Transverse colon (tissue), 4 donors: ENCODE measurements around a stretch of chr16.

DNA sequence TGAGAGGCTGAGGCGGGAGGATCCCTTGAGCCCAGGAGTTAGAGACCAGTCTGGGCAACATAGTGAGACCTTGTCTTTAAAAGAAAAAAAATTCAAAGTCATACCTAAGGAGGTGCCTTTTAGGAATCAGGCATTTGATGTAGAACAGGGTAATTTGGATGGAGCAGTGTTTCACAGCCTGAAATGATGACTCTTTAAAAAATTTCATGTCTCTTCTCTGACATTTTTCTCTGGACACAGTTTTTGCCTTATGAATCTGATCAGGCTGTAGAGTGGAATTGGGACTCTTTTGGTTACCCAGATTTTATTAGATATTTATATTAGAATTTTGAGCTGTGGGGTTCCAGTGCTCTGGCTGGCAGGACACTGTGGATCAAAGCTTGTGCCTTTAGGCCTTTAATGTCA, 14.2 kb downstream of the SF3B3 start:
- PRO-cap: no peak
- RAMPAGE, long total RNA, 4 experiments: no peak in any of the 4 experiments

- PRO-cap: no peak
- RAMPAGE, long total RNA, 4 experiments: start-site peak on the plus strand in 1 of 4 experiments, at chr16:70571665-70571807 at its widest, 14 reads per replicate
These were observed 48.2 kb downstream of the SF3B3 start for GRCh38 chr16:70571637-70572460.

DNA sequence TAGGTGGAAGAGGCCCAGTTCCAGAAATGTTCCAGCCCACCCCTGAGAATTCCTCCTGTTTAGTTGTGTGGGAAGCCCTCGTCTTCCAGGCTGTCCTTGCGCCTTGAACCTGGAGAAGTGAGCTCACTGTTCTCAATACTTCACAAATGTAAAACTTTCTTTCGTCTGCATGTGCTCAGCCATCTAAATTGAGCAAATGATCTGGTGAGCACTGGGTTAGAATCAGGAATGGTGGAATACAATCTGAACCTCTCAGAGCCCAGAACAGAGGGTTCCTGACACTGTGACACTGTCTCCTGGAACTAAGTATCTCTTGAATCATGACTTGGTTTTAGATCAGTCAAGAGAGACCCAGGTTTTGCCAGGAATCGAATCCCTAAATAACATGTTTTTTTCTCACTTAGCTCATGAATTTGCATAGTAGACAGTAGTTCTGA, 49.2 kb downstream of the SF3B3 start:
- PRO-cap: no peak
- RAMPAGE, long total RNA, 4 experiments: no peak in any of the 4 experiments

- PRO-cap: no peak
- RAMPAGE, long total RNA, 4 experiments: no peak in any of the 4 experiments
These were observed 17.8 kb downstream of the IL34 start for GRCh38 chr16:70664101-70664612.

DNA sequence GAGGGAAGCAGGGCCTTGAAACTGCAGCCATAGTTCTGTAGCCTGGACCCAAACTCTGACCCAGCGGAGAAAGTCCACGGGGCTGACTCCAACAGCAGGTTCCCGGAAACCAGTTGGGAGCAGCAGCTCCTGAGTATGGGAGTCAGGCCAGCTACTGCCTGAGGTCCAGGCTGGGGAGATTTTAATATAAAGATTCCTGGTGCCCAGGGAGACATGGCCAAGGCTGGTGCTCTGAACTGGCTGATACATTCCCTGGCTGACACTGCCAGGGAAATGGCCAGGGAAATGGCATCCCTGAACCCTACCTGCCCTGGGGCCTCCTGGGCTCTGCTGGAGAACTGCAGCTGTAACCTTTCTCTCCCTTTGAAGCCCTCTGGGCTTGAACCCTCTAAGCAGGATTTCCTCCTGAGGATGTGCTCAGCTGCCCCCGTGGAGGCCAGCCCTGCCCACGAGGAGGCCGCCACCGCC, 23.8 kb upstream of the MTSS2 start:
- PRO-cap: no peak
- RAMPAGE, long total RNA, 4 experiments: no peak in any of the 4 experiments

DNA sequence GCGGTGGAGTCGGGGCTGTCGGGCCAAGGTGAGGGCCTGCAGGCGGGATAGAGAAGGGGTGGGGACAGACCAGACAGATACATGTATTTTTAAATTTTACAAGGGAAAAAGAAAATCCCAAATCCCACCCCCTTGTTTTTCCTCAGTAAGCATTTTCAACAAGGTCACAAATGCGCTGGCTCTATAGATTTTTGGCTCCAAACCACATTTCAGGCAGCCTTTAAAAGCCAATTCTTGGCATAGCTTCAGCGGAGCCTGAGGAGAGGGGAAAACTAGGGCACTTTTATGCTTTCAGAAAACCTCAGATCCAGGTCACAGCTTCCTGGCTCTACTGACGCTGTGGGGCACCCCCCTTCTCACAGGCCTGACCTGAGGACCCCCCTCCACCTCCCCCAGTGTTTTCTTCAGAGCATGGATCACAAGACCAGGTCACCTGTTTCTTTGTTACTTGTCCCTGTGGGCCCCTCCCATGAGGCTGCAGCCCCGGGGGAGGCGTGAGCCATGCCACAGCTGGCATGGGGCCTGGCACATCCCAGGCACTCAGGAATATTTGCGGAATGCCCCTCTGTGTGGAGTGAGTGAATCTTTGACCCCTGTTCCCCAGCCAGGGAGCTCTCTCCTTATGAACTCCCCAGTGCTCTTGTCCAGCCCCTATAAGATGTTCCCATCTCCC, 30.0 kb upstream of the MTSS2 start:
- PRO-cap: no peak
- RAMPAGE, long total RNA, 4 experiments: no peak in any of the 4 experiments

DNA sequence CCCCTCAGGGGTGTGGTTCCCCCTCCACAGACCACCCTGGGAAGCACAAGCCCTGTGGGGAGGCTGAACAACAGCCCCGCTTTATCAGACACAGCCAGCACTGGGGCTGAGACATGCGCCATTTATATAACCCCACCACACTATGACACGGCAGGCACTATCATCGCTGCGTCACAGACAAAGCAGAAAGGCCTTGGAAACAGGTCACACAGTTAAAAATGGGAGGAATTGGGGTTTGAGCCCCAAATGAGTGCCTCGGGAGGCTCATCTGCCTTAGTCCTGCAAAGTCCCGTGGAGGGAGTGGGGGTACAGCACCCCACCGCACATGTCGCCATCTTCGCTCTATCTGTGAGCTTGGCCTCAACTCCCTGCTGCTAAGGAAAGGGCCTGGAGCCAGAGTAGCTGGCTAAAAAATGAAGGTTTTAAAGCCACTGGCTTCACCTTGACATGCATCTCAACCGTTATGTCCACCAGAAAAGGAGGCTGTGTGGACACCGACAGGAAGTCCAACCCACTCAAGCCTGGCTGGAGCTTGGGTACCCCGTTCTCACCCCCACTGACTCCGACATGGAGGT, 40.6 kb upstream of the MTSS2 start:
- PRO-cap: no peak
- RAMPAGE, long total RNA, 4 experiments: no peak in any of the 4 experiments

- PRO-cap: no peak
- RAMPAGE, long total RNA, 4 experiments: no peak in any of the 4 experiments
These were observed 55.3 kb downstream of the VAC14 start for GRCh38 chr16:70745622-70746083.

DNA sequence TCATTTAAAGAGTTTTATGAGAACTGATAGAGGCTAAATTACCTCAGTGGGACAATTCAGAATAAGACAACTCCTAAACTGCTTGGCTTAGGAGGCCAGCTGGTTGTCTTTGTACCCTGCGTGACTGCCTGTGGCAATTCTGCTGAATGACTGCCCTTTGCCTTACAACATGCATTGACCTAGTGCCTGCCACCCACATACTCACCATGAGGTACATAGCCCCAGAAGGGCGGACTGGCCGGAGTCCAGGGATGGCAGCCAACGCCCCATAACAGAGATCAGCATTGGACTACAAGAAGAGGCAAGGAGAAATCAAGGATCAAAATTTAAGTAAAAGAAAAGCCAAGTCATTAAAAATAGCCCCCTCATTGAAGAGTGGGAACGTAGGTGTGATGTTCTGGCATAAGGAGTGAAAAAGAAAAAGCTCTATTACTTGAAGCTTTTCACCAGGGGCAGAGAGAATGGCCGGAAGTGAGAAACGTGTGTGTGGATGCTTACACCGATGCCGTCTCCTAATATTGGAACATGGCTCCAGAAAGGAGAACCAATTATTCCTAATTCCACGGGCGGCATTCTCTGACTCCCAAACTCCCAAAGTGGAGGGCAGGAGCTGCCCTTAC, 7.1 kb downstream of the TAT start:
- PRO-cap: bidirectional peak, plus-strand start at position 243 of the sequence, minus-strand start at position 152 of the sequence
- RAMPAGE, long total RNA, 4 experiments: no peak in any of the 4 experiments

DNA sequence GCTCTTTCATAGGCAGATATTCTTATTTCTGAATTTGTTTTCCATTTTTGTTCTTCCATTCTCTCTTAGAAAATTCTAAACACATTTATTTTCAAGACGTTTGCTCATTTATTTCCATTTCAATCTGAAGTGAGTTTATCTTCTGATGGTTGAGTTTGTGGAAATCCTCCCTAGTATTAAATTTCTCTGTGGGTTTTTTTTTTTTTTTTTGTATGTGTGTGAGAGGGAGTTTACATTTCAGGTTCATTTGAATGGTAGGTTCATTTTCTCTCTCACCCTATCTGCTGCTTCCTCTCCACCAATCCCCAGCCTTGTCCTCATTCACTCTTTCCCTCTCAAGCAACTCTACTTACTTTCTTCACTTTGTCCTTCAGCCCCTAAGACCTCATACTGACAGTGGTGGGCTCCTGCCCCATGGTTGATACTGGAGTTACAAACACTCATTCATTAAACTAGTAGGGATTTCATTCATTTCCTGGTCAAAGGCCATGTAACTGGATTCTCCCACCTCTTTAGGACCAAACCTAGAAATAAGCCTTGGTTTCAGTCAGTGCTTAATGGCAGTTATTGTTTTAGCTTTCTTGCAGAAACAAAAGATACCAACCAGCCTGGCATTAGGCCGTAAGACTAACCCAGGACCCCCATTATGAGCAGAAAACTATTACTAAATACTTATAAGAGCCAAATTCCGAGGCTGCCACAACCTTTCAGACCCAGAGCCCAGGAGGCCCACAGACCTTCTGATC, 35.9 kb downstream of the PHLPP2 start:
- PRO-cap: no peak
- RAMPAGE, long total RNA, 4 experiments: start-site peak on the minus strand in 2 of 4 experiments, centred at positions 212 to 405 of the sequence, 5 to 11 reads per replicate

DNA sequence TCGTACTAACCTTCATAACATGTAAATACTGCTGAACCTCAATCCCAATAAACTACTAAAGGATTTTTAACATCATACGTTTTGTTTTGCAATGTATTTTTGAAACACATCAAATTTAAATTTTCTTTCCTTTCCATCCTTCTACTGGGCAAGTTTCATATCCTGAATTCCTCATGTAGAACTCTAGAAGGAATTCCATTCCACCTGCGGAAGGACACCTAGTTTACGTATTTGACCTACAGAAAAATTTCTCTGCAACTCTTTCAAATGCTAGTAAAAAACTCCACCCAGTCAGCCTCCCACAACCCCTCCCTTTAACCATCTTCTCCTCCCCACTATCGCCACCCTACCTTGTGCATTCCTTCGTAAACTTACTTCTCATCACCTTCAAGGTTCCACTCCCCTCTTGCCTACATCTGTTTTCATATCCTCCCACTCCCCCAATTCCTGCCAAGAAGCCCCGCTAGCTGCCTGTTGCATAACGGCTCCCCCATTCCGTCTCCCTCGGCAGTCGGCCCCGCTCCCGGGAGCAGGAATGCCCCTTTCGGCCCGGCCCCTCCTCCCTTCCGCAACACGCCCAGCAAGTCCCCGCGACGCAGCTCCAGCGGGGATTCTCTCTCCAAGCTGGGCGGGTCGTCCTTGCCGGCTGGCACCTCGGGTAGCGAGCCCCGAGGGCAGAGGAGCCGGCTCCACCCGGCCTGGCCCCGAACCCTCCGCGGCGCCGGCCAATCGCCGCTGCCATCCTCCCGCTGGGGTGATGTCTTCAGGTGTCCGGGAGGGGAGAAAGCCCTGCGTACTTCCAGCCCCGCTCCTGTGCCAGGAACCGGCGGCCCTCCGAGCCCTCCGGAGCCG, 1.7 kb downstream of the PHLPP2 start:
- PRO-cap: bidirectional peak, plus-strand start at position 358 of the sequence, minus-strand start at position 254 of the sequence; bidirectional peak, plus-strand start at position 766 of the sequence, minus-strand start at position 537 of the sequence
- RAMPAGE, long total RNA, 4 experiments: start-site peak on the minus strand in 2 of 4 experiments, centred at positions 609 to 708 of the sequence, 11 to 30 reads per replicate

DNA sequence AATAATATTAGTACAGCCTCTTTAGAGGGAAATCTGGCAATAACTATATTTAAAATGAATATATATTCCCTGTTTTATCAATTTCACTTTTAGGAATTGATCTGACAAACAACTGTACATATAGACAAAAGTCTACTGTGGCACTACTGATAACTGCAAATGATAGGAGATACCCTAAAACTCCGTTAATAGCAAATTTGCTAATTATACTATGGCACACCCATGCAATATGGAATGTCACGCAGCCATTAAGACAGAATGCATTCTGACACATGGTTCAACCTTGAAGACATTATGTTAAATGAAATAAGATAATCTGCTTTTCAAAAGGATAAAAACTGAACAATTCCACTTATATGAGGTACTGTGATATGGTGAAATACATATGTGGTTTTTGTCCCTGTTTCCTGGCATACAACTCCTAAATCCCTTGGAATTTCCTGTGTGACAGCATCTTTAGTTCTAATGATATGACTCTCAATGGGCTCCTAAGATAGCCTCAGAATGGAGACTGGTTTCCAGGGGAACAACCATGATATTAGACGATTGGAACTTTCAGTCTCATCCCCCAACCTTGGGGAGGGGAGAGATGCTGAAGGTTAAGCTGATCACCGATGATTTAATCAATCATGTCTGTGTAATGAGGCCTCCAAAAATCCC, 37.6 kb upstream of the PHLPP2 start:
- PRO-cap: no peak
- RAMPAGE, long total RNA, 4 experiments: no peak in any of the 4 experiments

GRCh38 chr16:71778572-71779071, 30.0 kb downstream of the AP1G1 start:
- PRO-cap: no peak
- RAMPAGE, long total RNA, 4 experiments: no peak in any of the 4 experiments

DNA sequence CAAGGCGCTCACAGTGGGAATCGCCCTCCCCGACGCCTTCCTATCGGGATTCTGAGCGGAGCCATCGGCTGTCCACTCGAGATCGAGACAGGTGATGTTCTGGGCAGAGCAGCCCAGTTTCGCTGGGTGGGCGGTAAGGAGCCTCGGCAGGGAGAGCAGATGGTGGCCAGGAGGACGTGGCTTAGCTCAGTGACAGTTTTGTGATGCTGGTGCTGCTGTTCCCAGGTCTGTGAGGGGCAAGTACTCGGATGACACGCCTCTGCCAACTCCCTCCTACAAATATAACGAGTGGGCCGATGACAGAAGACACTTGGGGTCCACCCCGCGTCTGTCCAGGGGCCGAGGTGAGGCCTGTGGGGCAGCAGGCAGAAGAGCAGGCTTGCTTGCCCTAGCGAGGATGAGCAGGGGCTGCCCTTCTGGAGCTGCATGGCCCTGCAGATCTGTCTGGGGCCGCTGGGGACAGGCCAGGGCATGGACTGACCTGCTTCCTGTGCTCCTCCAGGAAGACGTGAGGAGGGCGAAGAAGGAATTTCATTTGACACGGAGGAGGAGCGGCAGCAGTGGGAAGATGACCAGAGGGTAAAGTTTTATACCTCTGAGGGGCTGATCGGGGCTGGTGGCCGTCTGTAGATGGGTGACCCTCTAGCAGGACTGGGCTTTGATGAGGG, 5.2 kb downstream of the DHX38 start:
- PRO-cap: no peak
- RAMPAGE, long total RNA, 4 experiments: start-site peak on the plus strand in 2 of 4 experiments, centred at positions 287 to 316 of the sequence, 16 to 18 reads per replicate

DNA sequence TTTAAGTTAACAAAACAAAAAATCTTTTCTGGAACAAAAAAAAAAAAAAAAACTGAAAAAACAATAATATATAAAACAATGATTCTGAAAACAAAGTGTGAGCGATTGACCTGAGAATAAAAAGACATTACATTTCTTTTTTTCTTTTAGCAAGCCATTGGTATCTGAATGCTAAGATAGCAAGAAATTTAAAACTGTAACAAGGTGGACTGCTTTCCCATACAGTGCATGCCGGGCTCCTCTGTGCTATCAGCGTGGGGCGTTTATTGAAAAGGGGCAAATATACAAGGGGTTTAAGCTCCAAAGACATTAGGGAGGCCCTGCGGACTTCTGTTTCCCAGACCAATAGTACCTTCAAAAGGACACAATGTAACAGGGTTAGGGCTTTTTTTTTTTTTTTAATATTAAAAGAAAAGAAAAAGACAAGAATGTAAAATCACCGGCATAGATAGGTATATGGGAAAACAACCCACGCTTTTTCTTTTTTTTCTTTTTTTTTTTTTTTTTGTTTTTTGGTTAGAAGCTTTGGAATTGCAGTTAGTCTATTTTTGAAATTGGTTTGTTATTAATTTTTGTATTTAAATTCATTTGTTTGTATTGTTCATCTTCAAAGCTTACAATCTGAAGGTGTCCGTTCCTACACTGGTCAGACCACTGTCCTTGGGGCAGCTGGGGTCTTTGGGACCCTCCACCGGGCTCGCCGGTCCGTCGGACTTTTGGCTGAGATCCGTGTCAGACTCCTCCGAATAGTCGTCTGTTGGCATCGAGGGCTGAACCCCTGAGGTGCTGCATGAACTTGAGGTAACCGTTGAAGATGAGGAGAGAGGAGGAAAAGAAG, 261.2 kb downstream of the ZFHX3 start:
- PRO-cap: no peak
- RAMPAGE, long total RNA, 4 experiments: start-site peak on the plus strand in 1 of 4 experiments, centred at position 639 of the sequence, 8 reads per replicate

DNA sequence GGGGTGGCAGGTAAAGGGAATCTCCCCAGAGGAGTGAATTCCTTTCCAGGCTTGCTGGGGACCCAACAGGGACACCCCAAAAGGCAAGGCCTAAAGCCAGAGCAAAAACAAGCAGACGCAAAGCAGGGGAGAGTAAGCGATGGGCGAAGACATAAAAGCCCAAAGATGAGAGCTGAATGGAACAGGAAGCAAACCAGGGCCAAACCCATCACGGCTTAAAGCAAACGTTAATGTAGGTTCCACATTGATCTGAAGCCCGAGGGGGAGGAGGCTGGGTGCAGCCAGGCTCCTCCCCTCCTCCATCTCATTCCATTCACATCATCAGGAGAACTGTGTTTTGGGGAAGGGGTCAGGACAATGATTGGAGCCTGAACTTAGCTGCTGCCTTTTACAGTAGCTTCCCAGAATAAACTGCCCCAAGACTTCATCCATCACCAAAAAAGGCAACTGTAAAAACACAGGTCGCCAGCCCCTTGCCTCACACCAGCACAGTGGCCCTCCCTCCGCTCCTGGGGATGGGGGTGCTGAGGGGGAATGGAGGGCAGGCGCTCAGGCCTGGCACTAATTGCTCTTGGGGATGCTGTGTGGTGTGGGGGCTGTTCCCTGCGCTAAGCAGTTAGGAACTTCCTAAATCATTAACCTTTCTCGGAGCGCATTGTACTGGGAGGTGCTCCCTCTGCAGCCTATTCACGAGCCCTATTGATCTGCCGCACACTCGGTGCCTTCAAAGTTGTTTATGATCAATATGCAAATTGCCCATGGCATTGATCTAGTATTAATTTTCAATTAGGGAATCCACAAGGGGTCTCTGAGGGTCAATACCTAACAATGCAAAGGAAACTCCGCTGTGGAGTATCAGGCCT, 200.1 kb downstream of the ZFHX3 start:
- PRO-cap: no peak
- RAMPAGE, long total RNA, 4 experiments: no peak in any of the 4 experiments

GRCh38 chr16:72853433-72854024, 194.4 kb downstream of the ZFHX3 start:
- PRO-cap: no peak
- RAMPAGE, long total RNA, 4 experiments: no peak in any of the 4 experiments

DNA sequence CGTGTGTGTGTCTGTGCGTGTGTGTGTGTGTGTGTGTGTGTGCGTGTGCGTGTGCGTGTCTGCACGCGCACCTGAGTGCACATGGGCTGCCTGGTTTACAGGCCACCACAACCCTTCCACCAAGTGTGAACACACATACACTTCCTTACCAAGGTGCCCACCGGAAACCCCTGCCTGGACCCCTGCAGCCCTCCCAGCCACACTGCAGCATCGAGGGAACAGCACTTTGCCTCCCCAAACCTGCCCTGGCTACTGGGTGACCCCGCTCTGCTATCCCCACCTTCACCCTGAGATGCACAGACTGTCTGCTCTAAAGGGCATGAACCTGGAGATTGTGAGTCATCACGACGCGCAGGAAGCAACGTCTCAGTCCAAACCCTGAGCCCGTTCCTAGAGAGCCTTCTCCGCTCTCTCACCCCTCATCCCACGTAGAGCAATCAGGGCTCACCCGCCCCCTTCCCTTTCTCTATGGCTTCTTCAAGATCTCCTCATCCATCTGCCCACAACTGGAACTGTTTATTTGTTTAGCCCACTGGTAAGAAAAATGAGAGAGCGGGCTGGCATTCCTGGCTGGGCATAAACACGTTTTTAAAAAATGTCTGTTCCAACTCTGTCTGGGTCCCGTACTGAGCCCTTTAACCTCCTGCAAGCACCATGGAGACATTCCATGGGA, 28.5 kb downstream of the ZFHX3 start:
- PRO-cap: no peak
- RAMPAGE, long total RNA, 4 experiments: no peak in any of the 4 experiments

DNA sequence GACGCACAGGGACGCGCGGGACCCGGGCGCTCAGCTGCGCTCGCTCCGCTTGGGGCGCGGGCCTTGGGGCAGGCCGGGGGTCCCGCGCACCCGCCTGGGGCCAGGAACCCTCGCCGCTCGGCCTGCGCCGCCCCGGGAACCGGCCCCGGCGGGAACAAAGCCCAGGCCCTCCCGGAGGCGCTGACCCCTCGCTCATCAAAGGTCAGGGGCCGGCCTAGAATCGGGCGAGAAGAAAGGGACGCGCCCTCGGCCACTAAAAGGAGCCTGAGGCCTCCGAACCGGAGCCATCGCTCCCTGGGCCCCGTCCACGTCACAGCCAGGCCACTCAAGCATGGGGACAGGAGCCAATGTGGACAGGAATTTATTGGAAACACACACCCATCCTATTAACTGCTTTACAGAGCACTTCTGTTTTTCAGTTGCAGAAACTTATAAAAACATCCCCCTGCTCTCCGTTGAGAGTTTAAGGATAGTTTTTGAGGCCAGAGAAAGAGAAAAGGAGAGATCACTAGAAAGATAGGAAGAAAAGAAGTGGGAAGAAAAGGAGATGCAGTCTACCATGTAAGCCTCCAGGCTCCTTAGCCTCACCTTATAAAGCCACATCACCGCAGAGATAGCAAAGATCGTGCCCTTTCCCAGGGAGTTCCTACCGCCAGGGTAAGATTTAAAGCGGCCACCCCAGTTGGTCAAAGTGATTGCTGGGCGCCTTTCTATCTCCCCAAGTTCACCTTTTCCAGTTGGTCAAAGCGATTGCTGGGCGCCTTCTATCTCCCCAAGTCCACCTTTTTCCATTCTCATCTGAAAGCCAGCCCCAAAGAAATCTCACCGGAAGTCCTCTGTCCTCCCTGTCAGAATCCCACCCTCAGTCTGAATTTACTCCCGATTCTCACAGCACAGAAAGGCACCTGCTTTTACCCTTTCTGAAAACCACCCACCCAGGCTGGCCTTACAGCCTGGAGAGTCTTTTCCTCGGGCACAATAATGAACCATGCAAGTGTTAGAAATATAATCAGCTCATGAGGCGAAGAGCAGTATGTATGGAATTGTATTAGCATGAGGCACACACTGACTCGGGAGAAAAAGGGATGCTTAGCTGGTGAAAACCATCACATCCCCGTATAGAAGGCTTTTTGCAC, 797 bp upstream of the ZFHX3 start:
- PRO-cap: bidirectional peak, plus-strand start at position 283 of the sequence, minus-strand start at position 333 of the sequence
- RAMPAGE, long total RNA, 4 experiments: no peak in any of the 4 experiments

GRCh38 chr16:73050648-73051337, 2.9 kb upstream of the ZFHX3 start:
- PRO-cap: no peak
- RAMPAGE, long total RNA, 4 experiments: no peak in any of the 4 experiments